Bronchial lymph node (tissue), 1 donor: ENCODE measurements around a stretch of chr3.

- PRO-cap, result no peak
These were observed 55.3 kb downstream of the PFN2 start for GRCh38 chr3:149915423-149915747.

DNA sequence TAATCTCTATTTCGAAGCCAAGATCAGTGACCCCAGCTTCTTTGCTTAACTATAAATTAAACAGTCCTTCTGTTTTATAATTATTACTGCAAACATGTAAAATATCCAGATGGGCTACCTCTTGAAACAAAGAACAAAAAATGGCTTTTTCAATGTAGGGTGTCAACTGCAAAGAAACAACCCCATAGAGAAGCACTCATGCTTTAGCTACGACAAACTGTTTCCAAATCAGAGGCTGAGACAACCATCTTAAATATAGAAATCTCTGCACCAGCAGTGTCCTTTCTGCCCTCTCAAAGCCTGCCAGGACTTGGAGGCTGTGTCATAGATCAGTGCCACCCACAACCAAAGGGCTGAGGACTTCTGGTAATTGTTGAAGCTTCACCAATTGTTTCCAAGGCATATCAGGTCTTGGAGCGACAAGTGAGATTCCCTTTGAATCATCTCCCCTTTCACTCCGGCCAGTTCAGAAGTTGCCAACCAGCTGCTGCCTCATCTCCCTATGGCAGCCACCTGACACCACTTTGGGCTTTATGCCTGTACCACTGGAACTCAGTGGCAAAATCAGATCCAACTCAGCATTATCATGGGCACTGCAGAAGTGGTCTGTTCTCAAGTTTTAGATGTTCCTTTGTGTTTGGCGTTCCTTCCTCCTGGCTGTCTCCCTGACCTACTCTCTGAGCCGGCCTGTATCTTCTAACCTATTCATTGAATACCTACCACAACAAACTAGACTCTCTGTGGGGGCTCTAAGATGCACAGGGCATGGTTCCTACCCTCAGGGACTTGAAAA, 90.6 kb upstream of the PFN2 start:
- PRO-cap, result no peak

DNA sequence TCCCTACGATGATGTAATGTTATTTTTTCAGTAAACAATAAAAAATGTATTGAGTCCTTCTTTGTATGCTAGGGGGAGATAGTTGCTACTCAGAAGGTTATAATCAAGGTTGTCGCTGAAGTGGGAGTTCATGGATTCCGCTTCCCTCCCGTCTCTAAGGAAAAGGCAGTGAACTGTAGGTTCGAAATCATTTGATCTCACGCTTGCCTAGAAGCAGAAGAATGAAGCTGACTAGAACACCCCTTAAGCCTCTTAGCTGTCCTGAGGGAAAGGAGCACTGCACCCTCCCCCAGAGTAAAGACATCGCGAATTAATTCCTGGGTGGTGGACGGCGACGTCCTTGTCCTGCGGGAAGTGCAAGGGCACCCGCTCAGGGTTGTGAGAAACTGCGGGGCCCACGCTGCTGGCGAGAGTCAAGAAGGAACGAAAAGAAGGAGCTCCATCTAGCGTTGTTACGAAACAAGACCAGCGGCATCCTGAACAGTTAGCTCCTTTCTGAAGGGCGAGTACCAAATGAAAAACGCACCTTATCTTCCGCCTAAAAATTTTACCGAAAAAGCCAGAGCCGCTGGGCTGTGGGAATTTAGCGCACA, 213.3 kb upstream of the PFN2 start:
- PRO-cap, result no peak

DNA sequence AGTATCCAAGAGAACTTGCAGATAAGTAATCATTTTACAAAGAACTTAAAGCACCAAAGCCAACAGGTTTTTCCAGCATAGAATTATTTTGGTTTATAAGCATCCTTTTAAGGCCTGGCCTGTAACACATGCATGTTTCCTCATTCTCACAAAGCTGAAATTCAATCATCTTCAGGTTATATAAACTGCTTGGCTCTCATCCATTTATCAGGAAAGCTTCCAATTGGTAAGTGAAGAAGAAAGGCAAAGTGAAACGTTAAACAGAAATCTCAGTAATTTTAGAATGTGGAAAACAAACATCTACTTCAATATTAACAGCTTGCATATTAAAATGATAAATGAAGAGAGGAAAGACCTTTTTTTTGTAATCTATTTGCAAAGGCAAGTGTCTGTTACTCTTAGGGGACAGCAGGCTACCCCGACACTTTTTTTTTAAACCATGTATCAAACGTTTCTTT, 1.5 kb downstream of the SERP1 start:
- PRO-cap, result no peak

- PRO-cap, result no peak
These were observed 2.1 kb upstream of the SELENOT start for GRCh38 chr3:150600745-150601649.

- PRO-cap, result no peak
These were observed 21.2 kb upstream of the ERICH6 start for GRCh38 chr3:150724862-150725469.

GRCh38 chr3:150727564-150728345, 24.0 kb upstream of the ERICH6 start:
- PRO-cap, result bidirectional peak, plus-strand start at chr3:150728086, minus-strand start at chr3:150727908

GRCh38 chr3:150739784-150740702, 22.9 kb downstream of the SIAH2 start:
- PRO-cap, result no peak

DNA sequence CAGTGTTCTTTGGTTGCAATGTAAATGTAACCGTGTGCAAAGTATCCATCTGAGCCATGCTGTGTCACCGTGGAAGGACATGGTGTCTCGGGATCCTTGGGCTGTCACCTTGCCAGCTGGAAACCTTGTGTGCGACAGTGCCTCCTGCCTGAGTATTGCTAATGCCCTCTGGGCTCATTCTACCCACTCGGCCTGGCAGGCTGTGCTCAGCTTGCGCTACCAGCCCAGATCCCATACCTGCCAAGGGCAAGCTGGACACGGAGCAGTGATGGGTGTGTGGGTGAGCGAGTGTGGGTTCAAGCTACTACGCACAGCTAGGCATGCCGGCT, 10.7 kb upstream of the SIAH2 start:
- PRO-cap, result no peak

DNA sequence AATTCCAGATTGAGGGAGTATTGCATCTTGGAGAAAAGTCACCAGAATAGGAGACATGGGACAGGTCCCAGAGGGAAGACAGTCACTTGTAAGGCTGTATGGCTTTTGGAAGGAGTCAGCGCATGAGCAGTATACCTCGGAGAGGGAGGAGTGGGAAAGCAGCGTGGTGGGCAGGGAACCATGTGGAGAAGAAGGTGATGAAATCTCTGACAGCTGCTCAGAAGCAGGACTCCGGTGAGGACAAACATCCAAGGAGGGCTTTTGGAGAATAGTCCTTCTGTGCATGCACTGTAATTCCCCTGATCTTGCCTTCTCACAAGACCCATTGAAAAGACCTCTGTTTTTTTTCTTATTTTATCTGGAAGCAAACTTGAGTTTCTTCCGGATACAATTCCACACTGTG, 29.2 kb upstream of the SIAH2 start:
- PRO-cap, result no peak

- PRO-cap, result no peak
These were observed 16.1 kb downstream of the MED12L start for GRCh38 chr3:151101579-151101970.

DNA sequence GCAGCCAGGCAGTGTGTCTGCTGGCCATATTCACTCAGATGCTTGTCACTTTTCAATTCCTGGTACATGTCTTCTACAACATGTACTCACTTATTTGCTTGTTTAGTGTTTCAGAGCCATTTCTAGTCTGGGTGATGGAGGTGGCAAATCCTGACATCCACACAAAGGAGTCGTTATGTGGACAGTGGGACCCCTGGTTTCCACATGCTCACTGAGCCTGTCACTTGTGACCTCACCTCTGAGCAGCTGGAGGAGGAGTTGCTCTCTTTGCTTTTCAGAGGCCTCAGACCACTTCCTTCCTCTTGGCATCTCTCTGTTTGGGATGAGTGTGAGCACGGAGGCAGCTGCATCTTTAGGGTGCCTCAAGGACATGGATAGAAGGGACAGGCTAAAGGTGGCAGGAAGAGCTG, 32.0 kb downstream of the GPR171 start:
- PRO-cap, result bidirectional peak, plus-strand start at position 316 of the sequence, minus-strand start at position 213 of the sequence

DNA sequence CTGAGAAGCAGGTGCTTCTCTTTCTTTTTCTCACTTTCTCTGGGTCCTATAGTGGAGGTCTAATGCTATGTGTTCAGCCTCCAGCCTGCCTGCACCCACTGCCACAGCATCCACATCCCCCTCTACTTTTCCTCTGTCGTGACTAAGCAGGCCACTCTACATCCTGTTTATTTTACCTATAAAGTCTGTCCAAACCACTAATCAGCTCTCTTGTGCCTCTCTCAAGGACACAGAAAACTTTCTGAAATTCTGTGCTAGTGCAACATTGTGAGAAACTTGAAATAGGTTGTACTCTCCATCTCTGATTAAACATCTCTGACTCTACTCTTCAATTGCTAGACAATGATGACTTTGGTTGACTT, 27.9 kb downstream of the SUCNR1 start:
- PRO-cap, result no peak

DNA sequence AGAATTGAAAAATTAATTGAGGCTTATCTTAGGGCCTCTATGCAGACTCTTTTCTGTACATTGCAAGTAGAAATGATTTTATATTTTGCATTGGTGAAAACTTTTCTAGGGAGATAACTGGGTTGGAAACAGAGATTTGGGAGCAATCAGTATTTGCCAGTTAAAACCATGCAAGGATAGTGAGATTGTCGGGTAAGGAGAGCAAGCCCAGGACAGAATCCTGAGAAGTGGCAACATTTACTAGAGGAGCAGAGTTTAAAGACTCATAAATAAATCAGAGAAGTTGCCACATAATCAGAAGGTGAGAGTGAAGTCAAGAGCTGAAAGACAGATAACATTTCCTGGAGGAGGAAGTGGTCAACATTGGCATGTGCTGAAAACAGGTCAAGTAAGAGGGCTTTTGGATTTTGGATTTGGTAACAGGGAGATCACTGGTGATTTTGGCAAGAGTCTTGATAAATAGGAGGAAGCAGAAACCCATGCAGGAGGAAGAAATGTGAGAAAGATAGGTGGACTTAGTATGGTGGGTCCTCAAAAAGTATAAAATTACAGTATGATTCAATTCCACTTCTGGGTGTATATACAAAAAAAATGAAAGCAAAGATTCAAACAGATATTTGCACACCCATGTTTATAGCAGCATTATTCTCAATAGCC, 27.6 kb upstream of the MBNL1 start:
- PRO-cap, result no peak

- PRO-cap, result unidirectional peak, plus-strand start at chr3:152320508
These were observed 51.3 kb downstream of the MBNL1 start for GRCh38 chr3:152319682-152320838.

DNA sequence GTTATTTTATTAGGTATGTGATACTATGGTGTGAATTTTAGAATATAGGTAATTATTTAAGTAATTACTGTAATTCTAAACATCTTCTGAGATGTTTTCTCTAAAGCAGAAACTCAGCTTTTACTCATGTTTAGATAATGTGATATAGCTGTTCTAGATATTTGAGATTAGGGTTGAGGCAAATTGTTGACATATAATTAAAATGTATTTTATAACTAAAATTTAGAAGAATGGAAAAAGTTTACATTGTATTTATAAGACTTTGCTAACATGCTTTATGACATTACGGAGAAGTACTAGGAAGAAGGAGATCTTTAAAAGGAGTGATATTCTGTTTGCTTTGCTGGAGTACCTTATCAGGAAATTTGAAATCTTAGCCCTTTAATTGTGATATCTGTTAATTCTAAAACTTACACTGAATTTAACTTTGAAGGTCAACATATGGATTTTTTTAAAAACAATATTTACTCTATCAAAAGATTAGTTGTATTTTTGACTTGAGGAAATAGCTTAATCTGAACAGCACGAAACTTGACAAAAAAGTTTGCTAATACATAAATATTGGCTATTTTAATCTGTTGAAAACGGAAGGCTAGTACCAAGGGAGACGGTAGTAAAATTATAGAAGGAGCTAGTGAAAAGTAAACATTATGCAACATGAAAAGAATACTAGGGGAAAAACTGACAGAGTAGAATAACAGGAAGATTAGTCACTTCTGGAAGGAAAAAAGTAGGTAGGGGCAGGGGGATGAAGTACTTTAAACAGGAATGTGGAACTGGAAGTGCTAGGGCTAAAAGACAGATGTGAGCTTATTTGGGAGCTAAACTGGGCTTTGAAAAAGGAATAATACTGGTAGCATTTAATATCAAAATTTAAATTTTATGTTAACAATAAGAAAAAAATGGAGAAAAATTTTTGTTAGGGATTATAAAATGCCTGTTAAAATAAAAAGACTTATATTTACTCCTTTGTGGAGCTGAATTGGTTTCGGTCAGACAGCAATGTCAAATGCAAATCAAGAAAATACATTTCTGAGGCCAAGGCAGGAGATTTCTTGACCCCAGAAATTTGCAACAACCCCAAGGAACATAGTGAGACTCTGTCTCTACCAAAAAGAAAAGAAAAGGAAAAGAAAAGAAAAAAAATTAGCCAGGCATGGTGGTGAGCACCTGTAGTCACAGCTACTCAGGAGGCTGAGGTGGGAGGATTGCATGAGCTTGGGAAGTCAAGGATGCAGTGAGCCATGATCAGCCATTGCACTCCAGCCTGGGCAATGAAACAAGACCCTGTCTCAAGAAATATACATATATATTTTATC, 60.1 kb downstream of the MBNL1 start:
- PRO-cap, result unidirectional peak, plus-strand start at position 761 of the sequence; unidirectional peak, plus-strand start at position 765 of the sequence

GRCh38 chr3:152621082-152621614, 213.8 kb upstream of the P2RY1 start:
- PRO-cap, result no peak

DNA sequence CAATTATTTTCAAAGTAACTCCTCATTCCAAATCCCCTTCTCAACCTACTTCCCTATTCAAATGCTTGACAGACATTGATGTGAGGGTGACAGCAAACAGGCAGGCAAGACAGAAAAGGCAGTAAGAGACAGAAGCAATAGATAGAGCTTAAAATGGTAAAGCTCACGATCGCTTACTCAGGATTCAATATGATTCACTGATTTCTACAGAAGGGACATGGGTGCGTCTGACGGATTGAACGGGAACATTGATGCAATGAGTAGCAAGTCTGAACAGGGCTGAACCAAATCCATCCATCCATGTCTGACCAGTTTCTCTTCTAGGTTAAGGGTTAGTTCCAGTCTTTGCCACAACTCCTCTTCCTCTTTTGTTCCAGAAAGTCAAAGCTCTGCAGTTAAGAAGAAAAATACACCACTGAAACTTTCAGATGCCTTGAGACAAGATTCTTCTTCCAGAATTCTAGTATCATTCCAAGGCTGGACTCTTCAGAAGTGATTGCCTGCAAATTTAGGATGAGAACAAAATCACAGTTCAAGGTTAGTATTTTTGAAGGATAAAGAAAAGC, 35.2 kb downstream of the P2RY1 start:
- PRO-cap, result no peak

DNA sequence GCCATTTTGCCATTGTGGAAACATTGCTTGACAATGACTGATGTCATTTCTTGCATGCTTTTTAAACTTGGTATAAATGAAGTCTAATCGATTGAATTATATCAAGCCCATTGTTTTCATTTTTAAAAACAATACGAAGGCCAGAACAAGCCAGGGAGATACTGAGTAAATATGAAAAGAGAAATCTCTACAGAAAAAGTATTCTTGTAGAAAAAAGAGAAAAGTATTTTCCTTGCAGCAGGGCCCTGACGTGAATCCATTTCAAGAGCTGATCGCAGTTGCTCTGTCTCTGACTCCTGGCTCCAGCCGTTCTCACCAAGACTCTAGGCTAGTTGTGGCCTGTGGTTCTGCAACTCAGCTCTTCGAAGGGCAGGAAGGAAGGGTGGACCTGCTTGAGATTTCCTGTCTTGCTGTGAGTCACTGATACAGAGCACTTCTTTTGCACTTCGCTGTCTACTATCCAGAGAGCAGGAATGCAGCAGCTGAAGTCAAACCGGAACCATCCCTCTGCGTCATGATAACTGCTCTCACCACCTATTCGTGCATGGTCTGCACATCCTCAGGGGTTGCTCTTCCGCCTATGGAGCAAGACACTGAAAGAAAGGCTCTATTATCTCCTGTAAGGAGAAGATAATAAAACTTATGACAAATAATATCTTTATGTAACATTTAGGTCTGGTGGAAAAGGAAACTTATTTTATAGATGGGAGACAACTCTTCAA, 59.7 kb downstream of the RAP2B start:
- PRO-cap, result bidirectional peak, plus-strand start at position 452 of the sequence, minus-strand start at position 325 of the sequence

DNA sequence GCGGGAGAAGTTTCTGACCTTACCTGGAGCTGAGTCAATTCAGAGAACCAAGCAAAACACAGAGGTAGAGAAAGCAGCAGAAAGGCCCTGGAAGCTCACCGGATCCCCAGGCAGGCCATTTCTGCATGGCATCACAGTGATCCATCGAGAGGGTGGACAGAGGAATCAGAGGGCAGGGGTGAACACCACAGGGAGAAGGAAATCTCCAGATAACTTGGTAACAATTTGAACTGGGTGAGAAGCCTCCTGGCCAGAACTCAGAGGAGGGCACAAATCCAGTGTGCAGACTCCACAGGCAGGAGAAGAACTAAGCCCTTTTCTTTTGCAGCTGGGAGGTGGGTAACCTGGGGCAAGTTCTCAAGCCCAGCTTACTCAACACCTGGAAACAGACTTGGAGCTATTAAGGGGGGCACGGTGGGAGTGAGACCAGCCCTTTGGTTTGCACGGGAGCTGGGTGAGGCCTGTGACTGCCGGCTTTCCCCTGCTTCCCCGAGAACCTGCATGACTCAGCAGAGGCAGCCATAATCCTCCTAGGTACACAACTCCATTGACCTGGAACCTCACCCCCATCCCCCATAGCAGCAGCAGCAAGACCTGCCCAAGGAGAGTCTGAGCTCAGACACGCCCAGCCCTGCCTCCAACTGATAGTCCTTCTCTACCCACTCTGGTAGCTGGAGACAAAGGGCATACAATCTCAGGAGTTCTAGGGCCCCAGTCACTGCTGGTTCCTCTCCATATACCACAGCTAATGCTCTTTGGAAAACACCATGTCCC, 141.2 kb upstream of the ARHGEF26 start:
- PRO-cap, result no peak